Measurements from ENCODE around the genes ZFP3, ZNF594 and C17orf49.

DNA sequence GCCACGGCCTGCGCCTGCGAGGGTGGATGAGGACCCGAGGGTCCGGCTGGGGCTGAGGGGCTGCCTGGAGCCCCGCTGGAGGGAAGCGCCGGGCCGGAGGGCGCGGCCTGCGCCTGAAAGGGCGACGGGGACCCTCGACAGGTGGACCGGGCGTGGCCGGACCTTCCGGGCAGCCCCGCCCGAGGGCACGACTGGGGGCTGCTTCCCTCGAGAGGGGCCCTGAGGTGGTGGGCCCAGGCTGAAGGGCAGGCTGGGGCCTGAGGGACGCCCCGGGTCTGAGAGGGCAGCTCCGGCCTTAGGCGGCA lies 300 bp downstream of the INCA1 start:
- PRO-cap, 7 experiments = no peak in any of the 7 experiments
- RAMPAGE, long total RNA, 2 experiments = no peak in any of the 2 experiments

DNA sequence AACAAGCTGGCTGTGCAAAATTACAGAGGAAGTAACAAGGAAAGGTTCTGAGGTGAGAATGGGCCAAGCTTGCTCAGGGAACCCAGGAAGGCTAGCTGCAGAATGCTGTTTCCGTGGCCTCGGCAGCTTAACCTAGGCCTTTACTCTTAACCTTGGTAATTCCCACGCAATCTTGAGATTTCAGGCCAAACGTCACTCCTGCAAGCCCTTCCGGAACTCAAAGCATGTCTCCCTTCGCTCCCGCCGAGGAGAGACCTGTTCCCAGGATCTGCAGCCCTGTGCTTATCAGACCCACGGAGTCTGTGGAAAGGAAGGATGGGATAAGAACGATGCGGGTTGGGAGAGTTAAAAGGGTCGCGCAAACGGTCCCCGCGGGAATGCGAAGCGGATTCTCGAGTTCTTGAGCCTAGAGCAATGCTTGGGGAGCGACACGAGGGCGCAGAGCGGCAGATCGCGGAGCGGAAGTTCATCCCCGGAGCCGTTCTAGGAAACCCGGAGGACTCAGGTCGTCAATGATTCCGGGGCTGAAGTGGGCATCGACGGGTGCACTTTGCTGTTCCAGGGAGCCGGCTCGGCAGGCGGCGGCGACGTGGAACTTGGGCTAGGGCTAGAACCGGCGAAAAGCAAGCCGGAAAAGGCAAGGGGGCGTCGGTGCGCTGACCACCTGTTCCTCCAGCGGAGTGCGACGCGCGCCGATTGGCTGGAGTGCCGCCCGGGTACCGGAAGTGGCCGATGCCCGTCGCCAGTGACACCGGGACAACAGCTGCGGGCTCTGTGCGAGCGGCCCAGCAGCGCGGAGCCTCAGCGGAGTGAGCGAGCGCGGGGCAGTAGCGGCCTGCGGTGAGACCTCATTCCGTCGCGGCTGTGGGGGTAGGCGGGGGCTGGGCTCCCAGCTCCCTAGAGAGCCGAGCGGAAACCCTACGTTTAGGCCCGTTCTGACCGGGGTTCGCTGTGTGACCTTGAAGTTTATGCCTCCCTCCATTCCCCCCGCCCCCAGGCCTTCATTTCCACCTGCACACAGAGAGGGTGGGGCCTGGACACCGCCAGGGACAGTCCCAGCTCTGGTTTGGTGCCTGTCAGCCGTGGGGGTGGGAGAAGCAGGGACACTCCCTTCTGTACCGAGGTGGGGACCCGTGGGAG lies at the start of gene ZFP3:
ZFP3 (plus strand) TSS at position 732 of the 1,140 bp plus-strand sequence.
- PRO-cap, 7 experiments = peak in 7 of 7 experiments; most common plus-strand start position 515 of the sequence (in 5); most common minus-strand start position 416 of the sequence (in 7)
- RAMPAGE, long total RNA, 2 experiments = start-site peak on the plus strand in 2 of 2 experiments, centred at positions 547 to 748 of the sequence, 27 to 343 reads per replicate

DNA sequence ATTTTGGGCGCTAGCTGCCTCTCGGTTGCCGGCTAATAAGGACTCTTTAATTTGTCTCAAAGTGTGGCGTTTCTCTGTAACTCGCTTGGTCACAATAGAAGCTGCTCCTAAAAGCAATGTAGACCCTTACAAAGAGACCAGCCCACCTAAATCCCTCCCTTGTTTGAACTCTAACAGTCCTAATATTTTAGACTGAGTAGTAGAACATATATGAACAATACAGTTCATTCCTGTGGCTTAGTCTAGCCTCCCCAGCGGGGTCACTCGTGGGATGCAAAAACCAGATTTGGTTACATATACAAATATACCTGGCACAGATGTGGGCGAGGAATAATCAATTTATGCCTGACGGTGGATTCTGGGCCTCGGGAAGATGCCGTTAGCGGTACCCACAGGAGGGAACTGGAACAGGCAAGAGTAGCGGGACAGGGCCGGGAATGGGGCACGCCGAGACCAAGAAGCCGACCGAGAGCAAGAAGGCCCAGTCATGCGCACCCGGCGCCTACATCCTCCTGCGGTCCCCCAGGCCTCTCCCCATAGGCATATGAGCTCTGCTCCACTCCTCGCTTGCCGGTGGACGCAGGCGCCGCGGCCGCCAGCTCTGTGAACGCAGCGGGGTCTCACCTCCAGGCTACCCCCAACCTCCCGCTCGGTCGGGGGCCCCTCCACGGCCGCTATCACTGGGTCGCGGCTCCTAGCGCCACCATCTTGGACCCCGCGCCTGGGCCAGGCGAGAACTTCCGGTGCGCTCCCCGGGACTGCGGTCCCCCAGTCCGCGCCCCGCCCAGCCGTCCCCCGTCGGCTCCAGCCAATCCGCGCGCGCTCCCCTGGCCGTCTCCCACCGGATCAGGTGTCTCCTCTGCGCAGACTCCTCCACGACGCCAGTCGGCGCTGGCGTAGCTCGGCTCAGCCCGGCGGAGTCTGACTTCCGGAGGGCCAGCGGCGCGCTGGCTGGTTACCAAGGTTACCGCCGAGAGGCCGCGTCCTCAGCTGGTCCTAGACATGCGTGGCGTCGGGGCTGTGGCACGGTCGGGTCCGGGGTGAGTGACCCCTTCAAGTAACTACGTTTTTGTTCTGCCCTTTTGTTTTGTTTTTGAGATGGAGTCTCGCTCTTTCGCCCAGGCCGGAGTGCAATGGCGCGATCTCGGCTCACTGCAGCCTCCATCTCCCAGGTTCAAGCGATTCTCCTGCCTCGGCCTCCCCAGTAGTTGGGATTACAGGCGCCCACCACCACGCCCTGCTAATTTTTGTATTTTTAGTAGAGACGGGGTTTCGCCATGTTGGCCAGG lies at the start of gene ZNF594:
ZNF594 (minus strand) TSS at position 745 of the 1,289 bp plus-strand sequence.
- PRO-cap, 7 experiments = peak in 7 of 7 experiments; most common plus-strand start position 884 of the sequence (in 6); most common minus-strand start position 739 of the sequence (in 5)
- RAMPAGE, long total RNA, 2 experiments = start-site peak on the plus strand in 2 of 2 experiments, centred at positions 915 to 969 of the sequence, 74 to 78 reads per replicate; start-site peak on the minus strand in 2 of 2 experiments, centred at positions 721 to 725 of the sequence, 59 to 342 reads per replicate

DNA sequence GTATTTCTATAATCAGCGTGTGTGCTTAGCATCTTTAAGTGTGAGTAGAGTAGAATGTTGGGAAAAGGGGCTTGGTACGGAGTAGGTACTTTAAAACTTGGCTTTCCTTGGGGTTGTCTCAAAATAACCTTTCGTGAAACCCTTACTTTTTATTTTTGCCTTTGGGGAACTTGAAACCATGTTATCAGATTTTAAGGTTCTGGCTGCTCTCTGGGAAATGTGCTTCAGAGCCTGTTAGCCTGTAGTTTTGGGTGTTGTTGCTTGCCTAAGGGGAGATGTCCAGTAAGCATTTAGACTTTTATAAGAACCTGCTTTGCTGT lies 1.4 kb downstream of the RABEP1 start:
- PRO-cap, 7 experiments = no peak in any of the 7 experiments
- RAMPAGE, long total RNA, 2 experiments = no peak in any of the 2 experiments

DNA sequence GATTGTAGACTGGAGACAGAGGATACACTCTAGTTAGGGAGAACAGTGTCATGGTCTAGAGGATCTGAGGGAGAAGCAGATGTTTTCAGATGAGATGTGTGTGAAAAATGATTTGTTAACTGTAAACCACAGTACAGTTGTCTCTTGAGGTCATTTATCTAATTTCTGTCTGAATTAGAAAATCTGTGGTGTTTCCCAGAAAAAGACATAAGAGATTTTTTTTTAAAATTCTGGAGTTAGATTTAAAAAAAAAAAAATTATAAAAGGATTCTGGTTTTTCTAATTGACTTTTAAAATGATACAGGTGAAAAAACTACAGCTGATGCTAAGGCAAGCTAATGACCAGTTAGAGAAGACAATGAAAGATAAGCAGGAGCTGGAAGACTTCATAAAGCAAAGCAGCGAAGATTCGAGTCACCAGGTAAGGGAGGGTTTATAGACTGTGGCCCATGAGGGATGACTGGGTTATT lies 54.6 kb downstream of the NUP88 start:
- PRO-cap, 7 experiments = no peak in any of the 7 experiments
- RAMPAGE, long total RNA, 2 experiments = no peak in any of the 2 experiments

DNA sequence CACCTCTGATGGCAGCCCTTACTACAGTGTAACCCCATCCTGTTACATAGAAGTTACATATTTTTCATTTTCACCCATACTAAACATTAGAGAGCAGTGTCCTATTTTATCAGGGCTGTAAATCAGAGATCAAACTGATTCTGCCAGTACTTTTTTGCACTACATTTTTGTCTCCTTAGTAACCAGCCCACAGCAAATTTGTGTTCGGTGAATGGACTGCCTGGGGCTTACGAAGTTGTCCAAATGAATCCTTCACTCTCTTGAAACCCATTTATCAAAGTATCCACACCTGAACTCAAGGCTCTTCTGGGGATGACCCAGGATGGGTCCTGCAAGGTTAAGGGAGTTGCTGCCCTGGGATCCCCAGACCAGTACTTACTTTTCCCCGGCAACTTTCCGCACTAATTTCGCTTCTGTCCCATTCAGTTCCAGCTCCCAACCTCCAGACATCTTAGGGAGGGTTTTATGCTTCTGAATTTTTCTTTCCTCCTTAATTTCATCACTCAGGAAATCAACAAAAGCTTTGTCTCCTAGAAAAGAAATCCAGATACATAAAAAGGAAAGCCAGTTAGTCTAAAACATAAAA lies 1.1 kb downstream of the C1QBP start:
- PRO-cap, 7 experiments = no peak in any of the 7 experiments
- RAMPAGE, long total RNA, 2 experiments = no peak in any of the 2 experiments

DNA sequence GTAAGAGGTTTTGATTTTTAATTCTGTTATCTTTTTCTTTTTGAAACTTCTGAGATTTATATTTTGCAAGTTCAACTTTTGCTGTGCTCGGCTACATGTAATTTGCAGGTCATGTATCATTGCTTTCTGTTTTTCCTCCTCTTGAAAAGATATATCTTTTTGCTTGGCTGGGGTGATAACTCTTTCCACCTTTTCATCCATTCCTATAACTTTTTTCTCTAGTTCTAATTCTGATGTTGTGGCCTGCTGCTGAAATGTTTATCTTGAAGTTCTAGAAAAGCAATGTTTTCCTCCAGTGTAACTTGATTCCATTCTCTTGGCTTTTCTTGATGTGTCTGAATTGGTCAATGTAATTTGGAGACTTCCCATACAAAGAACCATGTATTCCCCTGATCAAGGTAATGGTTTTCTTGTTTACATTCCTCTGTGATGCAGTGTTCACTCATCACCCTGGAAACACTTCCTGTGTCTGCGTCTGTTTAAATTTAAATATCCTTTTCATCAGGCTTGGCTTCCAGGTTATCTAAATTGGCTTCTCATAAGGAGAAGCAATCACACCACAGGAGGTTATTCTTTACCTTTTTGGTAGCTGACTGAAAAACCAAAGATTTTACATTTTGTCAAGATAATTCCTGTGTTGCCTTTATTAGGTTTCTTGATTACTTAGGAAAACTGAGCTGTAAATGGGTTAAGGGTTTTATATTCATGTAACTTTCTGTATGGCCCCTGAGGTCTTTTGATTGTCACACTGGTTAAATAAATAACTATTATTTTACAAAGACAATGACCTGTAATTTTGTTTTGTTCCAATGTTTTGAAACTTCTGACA lies 237.3 kb upstream of the WSCD1 start:
- PRO-cap, 7 experiments = no peak in any of the 7 experiments
- RAMPAGE, long total RNA, 2 experiments = no peak in any of the 2 experiments

GRCh38 chr17:6689027-6689602 lies 24.1 kb downstream of the SLC13A5 start:
- PRO-cap, 7 experiments = no peak in any of the 7 experiments
- RAMPAGE, long total RNA, 2 experiments = no peak in any of the 2 experiments

DNA sequence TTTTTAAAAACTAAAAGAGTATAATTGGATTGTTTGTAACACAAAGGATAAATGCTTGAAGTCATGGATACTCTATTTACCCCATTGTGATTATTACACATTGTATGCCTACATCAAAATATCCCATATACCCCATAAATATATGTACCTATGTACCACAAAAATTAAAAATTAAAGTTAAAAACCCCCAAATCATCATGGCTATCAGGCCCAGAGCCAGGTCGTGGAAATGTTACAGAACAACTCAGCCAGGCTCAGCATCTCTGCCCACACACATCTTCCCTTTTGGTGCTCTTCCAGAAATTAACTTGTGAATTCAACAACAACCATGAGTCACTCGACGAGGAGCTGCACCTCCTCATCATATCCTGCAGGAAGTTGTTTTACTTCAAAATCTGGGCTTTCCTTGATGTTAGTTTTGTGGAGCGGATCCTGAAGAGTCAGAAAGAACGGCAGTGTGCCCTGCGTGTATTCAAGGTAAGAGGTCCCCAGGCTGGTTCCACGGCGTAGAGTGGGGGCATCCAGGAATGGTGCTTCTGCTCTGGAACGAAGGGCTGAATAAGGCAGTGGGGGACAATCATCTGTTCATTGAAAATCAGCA lies 10.6 kb downstream of the FBXO39 start:
- PRO-cap, 7 experiments = peak in 4 of 7 experiments; most common plus-strand start position 415 of the sequence (in 3)
- RAMPAGE, long total RNA, 2 experiments = no peak in any of the 2 experiments

DNA sequence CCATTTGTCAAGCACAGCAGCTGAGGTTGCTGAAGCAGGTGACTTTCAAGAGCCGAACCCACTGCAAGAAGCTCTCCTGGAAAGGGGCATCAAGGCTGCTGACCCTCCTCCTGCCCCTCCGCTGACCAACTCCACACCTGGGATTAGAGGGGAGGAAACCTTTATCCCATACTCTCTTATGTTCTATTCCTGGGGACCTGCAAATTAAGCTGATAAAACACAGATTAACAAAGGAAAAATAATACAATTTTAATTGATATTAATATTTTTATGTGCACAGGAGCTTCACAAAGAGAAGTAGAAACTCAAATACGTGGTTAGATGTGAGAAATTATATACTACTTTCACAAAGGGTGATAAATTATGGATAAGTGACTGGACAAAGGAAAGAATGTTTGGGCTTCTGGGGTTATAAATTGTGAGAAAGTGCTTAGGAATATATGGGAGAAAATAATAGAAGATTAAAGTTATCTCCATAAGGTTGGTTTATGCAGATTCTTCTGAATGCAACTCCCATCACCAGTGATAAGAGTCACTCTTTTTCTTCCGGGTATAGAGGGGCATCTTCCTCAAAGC lies 10.8 kb upstream of the TEKT1 start:
- PRO-cap, 7 experiments = no peak in any of the 7 experiments
- RAMPAGE, long total RNA, 2 experiments = no peak in any of the 2 experiments

DNA sequence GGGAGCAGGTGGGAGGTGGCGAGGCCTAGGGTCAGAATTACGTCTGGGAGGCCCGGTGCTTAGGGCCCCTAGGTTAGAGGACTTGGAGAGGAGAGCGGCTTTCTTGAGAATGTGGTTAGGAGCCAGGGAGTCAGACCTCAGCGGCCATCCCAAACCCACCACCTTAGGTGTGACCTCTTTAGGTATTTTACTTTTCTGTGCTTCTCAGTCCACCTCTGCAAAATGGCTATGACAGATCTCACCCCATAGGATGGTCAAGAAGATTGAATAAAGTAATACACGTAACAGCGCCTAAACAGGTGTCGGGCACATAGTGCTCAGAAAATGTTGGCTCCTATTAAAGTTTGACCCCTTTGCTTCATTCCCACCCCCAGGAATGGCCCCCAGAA lies 817 bp upstream of the C17orf49 start:
- PRO-cap, 7 experiments = peak in 1 of 7 experiments; most common plus-strand start position 37 of the sequence (in 1)
- RAMPAGE, long total RNA, 2 experiments = no peak in any of the 2 experiments

DNA sequence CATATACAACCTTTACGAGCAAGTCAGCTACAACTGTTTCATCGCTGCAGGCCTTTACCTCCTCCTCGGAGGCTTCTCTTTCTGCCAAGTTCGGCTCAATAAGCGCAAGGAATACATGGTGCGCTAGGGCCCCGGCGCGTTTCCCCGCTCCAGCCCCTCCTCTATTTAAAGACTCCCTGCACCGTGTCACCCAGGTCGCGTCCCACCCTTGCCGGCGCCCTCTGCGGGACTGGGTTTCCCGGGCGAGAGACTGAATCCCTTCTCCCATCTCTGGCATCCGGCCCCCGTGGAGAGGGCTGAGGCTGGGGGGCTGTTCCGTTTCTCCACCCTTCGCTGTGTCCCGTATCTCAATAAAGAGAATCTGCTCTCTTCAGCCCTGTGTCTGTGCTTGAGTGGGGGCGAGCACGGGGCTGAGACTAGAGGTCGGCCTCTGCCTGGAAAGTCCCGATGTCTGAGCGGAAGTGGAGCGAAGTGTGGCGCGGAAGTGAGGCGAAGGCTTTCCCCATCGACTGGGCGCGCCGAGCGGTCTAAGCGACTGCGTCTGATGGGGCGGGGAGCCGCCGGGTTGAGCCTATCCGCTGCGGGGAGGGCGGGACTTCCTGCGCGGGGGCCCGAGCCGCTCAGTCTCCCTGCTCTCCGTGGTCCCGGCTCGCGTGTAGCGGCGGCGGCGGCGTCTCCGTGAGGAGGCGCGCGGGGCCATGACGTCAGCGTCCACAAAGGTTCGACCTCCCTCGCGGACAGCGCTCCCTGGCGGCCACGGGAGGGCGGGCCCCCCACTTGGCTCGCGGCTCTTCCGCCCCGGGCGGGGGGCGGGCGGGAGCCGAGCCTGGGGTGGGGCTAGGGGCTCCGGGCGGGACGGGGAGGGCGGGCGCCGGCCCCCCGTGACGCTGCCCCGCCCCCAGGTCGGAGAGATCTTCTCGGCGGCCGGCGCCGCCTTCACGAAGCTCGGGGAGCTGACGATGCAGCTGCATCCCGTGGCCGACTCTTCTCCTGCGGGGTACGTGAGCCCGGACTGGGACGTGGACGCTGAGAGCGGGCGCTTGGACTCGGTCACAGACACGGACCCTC lies at the start of gene C17orf49:
C17orf49 (plus strand) TSS at position 623 of the 1,068 bp plus-strand sequence.
- PRO-cap, 7 experiments = peak in 7 of 7 experiments; most common plus-strand start position 939 of the sequence (in 7); most common minus-strand start position 449 of the sequence (in 7)
- RAMPAGE, long total RNA, 2 experiments = start-site peak on the plus strand in 2 of 2 experiments, centred at positions 637 to 644 of the sequence, 113 to 137 reads per replicate; start-site peak on the minus strand in 1 of 2 experiments, centred at position 432 of the sequence, 34 reads per replicate

DNA sequence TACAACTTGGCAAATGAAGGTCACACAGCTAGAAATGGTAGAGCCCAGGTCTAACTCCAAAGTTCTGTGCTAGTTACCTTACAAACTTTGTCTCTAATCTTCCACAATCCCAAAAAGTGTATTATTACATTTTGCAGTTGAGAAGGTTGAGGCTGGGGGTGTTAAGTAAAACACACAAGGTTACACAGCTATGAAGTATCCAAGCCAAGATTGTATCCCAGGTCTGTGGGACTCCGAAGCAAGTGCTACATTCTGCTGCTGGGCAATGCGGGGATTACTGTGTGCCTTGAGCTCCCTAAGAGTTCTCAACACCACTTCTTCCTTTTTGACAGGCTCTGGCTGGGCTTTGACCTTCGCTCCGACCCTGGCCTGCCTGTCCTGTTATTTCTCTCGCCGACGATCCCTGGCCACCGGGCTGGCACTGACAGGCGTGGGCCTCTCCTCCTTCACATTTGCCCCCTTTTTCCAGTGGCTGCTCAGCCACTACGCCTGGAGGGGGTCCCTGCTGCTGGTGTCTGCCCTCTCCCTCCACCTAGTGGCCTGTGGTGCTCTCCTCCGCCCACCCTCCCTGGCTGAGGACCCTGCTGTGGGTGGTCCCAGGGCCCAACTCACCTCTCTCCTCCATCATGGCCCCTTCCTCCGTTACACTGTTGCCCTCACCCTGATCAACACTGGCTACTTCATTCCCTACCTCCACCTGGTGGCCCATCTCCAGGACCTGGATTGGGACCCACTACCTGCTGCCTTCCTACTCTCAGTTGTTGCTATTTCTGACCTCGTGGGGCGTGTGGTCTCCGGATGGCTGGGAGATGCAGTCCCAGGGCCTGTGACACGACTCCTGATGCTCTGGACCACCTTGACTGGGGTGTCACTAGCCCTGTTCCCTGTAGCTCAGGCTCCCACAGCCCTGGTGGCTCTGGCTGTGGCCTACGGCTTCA lies 2.3 kb downstream of the SLC16A13 start:
- PRO-cap, 7 experiments = no peak in any of the 7 experiments
- RAMPAGE, long total RNA, 2 experiments = no peak in any of the 2 experiments

- PRO-cap, 7 experiments = peak in 4 of 7 experiments; most common plus-strand start chr17:7042441 (in 3); most common minus-strand start chr17:7042372 (in 3)
- RAMPAGE, long total RNA, 2 experiments = no peak in any of the 2 experiments
Measured at GRCh38 chr17:7041940-7042544, 1.9 kb downstream of the SLC16A11 start.

GRCh38 chr17:7224906-7225468 lies 5.2 kb downstream of the ACADVL start:
- PRO-cap, 7 experiments = no peak in any of the 7 experiments
- RAMPAGE, long total RNA, 2 experiments = no peak in any of the 2 experiments

DNA sequence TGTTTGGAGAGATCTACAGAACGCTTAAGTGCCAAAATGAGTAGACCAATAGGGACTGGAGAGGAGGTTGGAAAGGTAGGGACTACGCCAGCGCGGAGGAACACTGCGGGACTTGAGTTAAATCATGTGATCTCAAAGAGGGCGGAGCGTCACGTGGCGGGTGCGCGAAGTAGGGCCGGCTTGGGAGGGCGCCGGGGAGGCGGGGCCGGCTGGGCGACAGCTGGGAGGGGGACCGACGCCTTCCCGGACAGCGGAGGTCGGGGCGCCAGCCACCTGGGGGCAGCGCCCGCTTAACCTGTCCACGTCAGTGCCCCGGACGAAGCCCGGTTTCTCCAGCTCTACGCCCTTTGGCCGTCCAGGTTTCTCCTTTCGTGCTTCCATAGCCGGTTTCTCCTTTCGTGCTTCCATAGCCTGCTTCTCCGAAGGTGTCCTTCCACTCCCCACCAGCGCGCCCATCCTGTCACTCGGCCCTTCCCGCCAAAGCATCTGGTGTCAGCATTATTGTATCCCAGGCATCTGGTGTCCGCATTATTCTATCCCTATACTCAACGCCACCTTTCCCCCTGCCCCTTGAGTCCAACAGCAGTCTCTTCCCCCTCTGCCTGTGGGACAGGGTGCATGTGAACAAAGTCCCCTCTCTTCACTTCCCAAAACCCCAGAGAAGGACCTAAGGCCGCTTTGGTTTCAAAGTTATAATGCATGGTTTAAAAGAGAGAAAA lies 824 bp upstream of the GABARAP start:
- PRO-cap, 7 experiments = peak in 7 of 7 experiments; most common plus-strand start position 219 of the sequence (in 6); most common minus-strand start position 105 of the sequence (in 7)
- RAMPAGE, long total RNA, 2 experiments = start-site peak on the plus strand in 1 of 2 experiments, centred at position 222 of the sequence, 12 reads per replicate

DNA sequence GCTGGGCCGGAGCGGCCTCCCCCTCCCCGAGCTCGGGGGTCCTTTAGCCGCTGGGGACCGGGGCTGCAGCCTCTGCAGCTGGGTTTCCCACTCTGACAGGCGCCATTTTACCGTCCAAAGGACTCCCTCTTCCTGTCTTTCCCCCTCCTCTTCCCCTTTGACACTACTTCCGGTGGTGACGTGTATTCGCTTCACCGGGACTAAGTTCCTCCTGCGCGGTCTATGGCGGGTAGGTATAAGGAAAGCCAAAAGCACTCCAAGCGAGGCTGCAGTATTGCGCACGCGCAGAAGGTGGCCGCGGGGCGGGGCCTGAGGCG lies 203 bp upstream of the ELP5 start:
- PRO-cap, 7 experiments = peak in 7 of 7 experiments; most common plus-strand start position 212 of the sequence (in 2); most common minus-strand start position 109 of the sequence (in 7)
- RAMPAGE, long total RNA, 2 experiments = start-site peak on the plus strand in 1 of 2 experiments, centred at position 173 of the sequence, 27 reads per replicate

- PRO-cap, 7 experiments = no peak in any of the 7 experiments
- RAMPAGE, long total RNA, 2 experiments = no peak in any of the 2 experiments
Measured at GRCh38 chr17:7262940-7263767, 876 bp upstream of the CLDN7 start.

- PRO-cap, 7 experiments = no peak in any of the 7 experiments
- RAMPAGE, long total RNA, 2 experiments = no peak in any of the 2 experiments
Measured at GRCh38 chr17:7289323-7289722, 5.1 kb downstream of the YBX2 start.

DNA sequence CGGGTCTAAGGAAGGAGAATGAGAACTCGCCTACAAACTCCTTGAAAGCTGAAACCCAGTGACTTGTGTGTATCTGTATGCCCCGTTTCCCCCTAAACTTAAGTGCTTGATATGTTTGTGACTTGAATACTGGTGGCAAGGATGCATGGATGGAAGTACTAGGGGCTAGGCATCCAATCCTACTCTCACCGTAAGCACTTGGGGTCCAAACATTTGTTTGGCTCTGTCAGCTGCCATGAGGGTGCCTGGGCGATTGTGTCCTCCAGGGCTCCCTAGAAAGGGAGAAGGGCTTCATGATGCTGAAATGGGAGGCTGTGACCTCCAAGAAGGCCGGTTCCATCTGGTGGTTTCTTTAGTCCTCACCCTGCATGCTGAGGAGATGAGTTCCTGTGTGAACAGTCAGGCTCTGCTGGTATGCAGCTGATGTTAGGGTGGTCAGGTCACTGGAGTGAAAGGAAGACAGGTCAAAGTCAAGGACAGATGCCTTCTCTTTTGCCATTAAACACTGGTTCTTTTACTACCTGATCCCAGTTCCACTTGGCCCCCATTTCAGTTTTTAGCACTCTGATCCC lies 1.4 kb downstream of the GPS2 start:
- PRO-cap, 7 experiments = no peak in any of the 7 experiments
- RAMPAGE, long total RNA, 2 experiments = no peak in any of the 2 experiments

All from ovary (tissue), 7 donors.